ENCODE results near the gene POU5F2.

GRCh38 chr5:91382328-91382793, 756 bp downstream of the ARRDC3 start:
- RRBS: no CpG with 5 or more reads among the region's 10 CpGs

DNA sequence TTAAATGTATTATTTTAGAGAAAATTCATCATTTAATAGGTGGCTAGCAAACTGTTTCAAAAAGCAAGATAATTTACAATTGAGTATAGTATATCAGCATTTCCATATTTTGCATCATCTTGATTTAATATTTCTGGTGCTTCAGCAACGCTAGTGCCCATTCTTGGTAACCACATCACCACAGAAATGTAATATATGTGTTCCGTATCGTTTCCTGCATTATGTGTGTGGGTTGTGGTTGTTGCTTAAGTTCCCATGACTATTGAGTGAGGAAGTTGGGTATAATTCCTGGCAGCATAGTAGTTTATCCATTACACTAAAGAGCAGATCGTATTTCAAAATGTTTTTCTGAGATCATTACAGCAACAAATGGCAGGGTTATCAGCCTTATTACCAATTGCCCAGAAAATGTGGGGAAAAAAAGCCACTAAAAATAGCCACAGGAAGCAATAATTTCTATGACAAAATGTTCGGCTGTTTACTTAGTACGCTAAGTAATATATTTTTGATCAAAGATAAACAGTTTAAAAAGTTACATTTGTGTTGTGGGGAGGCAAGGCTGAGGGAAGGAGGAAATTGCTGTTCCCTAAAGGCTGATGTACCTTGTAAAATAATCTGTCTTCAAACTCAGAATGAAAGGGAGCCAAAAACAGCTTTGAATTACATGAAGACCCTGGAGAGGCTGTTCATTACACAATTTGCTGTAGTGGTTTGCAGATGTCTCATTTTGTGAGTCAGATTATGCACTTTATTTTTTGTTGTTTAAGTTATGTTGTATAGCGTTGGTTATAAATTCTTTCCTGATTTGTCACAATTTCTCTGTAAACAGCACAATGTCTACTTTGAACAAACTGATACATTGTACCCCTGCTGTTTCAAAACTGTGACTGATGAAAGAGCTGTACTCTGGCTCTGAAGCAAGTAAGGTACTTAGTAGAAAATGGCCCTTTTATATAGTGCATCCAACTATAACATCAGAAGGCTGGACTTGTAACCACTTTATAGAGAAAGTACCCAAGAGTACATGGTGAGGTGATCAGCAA, 1030.6 kb upstream of the NR2F1 start:
- RRBS: no CpG with 5 or more reads among the region's 7 CpGs

- RRBS: no CpG with 5 or more reads among the region's 1 CpG
Observed at GRCh38 chr5:92662039-92662309, 921.0 kb upstream of the NR2F1 start.

DNA sequence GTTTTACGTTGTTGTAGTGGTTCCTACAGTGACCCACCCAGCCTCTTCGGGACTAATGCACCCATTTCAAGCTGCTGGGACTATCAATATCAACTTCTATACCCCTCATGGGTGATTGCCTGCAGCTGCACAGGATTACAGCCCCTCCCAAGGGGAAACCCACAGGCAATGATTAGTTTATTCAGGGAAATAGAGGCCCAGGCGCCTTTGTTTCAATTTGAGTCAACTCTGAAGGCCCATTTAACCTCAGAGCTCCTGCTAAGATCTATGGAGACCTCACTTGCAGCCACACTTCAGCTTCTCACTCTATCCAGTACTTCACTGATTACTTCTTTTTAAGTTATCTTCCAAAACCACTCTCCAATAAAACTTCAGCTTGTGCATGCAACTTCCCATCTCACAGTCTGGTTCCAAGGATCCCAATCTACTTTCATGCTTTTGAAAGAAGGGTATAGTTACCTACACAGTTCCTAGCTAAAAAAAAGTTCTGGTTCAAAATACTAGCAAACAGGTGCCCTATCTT, 342.6 kb upstream of the NR2F1 start:
- RRBS: no CpG with 5 or more reads among the region's 3 CpGs

DNA sequence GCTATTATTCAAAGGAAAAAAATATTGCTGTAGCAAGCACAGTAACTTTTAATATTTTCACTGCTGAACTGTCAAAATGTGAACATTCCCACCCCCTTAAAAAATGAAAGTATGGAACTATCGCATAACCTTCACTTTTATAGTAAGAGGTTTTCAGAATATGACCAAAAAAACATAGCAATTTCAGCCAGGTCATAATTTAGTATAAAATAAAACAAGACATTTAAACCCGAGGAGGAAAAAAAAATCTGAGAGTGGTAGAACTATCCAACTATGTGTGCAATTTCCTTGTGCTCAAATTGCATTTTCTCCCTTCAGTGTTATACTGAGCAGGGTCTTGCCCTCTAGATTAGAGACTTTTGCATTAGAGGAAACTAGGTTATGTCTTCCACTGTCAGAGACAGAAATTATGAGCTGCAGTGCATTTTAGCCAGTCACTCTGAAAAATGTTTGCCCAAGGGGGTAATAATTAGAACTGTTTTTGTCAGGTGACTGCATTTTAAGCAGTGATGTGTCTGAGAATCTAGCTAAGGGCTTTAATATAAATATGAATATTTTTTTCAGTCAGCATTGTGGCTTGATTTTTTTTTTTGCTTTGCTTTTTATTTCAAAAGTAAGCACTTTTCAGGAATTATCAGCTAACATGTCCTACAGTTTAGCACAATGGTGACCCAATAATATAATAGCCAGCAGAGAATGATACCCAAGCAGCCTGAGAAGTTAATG, 332.5 kb upstream of the NR2F1 start:
- RRBS: no CpG with 5 or more reads among the region's 2 CpGs

DNA sequence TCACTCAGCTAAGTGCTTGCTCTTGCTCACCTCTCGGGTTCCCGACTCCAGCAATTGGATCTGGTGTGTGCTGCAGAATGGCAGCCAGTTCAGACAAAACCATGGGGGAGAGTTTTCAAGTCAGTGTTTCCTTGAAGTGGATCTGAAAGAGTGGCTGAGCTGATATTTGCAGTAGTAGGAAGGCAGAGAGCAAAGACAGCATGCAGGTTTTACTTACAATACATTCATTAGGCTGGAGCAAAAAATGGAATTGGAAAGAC, 160.8 kb upstream of the NR2F1 start:
- RRBS: no CpG with 5 or more reads among the region's 2 CpGs

GRCh38 chr5:93572859-93573662, 10.0 kb upstream of the NR2F1 start:
- RRBS: no CpG with 5 or more reads among the region's 49 CpGs

GRCh38 chr5:93581934-93582465, 1.0 kb upstream of the NR2F1 start:
- RRBS: no CpG with 5 or more reads among the region's 8 CpGs

DNA sequence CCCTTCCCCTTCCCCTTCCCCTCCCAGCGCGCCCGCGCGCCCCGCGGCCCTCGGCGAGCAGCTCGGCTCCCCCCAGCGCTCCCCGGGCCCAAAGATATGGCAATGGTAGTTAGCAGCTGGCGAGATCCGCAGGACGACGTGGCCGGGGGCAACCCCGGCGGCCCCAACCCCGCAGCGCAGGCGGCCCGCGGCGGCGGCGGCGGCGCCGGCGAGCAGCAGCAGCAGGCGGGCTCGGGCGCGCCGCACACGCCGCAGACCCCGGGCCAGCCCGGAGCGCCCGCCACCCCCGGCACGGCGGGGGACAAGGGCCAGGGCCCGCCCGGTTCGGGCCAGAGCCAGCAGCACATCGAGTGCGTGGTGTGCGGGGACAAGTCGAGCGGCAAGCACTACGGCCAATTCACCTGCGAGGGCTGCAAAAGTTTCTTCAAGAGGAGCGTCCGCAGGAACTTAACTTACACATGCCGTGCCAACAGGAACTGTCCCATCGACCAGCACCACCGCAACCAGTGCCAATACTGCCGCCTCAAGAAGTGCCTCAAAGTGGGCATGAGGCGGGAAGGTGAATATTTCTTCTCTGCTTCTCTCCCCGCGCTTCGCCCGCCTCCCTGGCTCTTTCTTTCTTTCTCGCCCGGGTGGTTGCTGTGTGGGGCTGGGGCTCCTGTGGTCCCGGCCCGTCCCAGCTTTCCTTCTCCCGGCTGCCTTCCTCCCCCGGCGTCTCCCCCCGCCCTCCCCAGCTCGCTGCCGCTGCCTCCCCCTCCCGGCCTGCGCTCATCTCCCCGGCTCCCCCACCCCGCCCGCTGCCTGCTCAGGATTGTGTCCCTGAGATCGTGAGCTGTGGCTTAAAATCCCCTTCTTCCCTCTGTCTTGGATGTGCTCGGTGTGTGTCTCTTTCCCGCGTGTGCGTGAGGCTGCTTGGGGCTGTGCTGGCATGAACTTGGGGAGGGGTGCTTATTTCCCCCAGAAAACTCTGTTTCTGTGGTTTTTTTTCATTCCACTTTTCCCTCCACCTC, 2.2 kb downstream of the NR2F1 start:
- RRBS: 4% methylated on average over 34 of the region's 86 CpGs

- RRBS: 70% methylated on average over 6 of the region's 45 CpGs
Observed at GRCh38 chr5:93588595-93589043, 5.6 kb downstream of the NR2F1 start.

DNA sequence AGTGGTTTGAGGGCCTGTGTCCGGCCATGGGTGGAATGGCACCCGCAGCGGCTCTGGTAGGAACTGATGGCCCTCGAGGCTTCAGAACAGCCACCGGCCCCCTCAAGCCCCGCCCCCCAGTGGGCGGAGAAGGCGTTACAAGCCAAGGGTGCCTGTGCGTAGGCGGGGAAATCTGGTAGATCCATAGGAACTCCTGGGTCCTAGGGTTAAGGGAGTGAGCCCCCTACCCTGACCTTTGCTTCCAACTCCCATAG, at the start of gene POU5F2:
Gene POU5F2, minus strand, starts transcription at position 65 of the 254 bp plus-strand sequence.
- RRBS: no CpG with 5 or more reads among the region's 10 CpGs

DNA sequence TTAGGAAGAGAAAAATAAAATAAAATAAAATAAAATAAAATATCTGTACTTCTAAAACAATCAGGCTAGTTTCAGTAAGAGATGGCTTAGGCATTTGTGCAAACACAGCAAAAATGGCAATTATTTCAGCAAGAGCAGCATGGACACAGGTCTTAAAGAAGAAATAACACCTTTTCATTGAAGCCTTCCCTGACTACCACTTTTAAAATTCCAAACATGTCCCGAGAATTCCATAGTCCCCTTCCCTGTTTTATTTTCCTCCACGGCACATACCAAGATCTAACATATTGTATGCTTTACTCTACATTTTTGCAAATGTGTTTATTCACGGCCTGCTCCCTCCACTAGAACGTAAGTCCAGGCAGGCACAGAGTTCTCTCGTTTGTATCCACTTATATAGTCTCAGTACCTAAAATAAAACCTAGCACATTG, 151.3 kb downstream of the FAM172A start:
- RRBS: no CpG with 5 or more reads among the region's 5 CpGs

GRCh38 chr5:95081371-95081996, 203.4 kb downstream of the MCTP1 start:
- RRBS: no CpG with 5 or more reads among the region's 5 CpGs

DNA sequence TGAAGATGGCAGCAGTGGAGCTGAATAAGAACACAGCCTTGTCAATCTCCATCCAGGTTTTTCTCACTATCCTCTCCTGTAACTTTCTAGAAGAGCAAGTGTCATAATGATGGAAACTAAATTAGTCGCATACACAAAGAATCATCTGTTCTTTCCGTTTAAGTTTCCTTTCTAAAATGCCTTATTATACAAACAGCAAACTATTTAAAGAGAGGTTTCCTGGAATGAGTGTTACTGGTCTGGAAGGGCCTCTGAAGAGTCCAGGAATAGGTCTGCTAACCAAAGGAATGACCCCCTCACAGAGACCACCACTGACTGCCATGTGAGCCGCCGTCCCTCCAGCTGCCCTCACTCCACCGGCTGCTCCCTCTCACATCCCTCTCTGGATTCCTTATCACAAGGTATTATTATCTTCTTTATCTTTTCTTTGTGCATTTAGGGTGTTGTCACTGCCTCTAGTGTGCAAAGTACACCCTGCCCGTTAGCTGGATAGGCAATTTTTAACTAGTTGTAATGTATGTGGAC, 146.5 kb downstream of the MCTP1 start:
- RRBS: no CpG with 5 or more reads among the region's 6 CpGs

- RRBS: no CpG with 5 or more reads among the region's 1 CpG
Observed at GRCh38 chr5:95392713-95393140, 1.6 kb downstream of the FAM81B start.

- RRBS: no CpG with 5 or more reads among the region's 2 CpGs
Observed at GRCh38 chr5:95727172-95727578, 4.0 kb upstream of the RHOBTB3 start.

DNA sequence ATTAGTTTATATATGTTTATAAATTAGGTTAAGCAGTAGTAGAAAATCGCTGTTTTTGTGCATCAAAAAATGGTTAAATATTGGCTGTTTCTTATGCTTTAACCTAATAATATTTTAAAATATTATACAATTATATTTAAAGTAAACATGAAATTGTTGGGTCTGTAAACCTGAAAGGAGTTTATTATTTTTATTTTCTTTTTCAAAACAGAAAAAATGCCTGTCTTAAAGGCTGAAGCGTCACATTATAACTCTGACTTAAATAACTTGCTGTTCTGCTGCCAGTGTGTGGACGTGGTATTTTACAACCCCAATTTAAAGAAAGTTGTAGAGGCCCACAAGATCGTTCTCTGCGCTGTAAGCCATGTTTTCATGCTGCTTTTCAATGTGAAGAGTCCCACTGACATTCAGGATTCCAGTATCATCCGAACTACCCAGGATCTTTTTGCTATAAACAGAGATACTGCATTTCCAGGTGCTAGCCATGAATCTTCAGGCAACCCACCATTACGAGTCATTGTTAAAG, 24.1 kb downstream of the RHOBTB3 start:
- RRBS: no CpG with 5 or more reads among the region's 7 CpGs

GRCh38 chr5:95758250-95759436, 27.5 kb downstream of the RHOBTB3 start:
- RRBS: 100% methylated on average over 2 of the region's 17 CpGs

- RRBS: no CpG with 5 or more reads among the region's 3 CpGs
Observed at GRCh38 chr5:95845257-95845896, 22.9 kb upstream of the GLRX start.